ENCODE measurements around a stretch of chr13.

GRCh38 chr13:33092494-33092985 lies 76.3 kb downstream of the KL start:
- RRBS = no CpG with 5 or more reads among the region's 6 CpGs

DNA sequence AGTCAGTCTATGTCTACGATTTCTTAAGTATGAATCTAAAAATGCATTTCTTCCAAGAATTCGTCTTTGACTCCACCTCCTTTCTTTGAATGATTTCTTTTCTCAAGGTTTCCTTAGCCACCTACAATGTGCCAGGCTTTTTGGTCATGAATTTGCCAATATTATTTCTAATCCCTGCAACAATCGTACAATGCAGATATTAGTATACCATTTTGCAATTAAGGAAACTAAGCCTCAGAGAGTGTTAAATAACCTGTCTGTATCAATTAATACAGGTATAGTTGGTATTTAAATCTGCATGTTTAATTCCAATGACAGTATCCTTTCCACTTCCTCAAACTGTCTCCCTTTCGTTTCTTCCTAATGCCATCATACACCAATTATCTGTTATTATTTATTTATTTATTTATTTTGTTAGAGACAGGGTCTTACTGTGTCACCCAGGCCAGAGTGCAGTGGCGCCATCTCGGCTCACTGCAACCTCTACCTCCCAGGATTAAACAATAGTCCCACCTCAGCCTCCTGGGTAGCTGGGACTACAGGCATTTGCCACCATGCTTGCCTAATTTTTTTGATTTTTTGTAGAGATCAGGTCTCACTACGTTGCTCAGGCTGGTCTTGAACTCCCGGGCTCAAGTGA lies 36.0 kb downstream of the STARD13 start:
- RRBS = no CpG with 5 or more reads among the region's 8 CpGs

- RRBS = no CpG with 5 or more reads among the region's 4 CpGs
Measured at GRCh38 chr13:33270884-33271566, 14.5 kb downstream of the STARD13 start.

DNA sequence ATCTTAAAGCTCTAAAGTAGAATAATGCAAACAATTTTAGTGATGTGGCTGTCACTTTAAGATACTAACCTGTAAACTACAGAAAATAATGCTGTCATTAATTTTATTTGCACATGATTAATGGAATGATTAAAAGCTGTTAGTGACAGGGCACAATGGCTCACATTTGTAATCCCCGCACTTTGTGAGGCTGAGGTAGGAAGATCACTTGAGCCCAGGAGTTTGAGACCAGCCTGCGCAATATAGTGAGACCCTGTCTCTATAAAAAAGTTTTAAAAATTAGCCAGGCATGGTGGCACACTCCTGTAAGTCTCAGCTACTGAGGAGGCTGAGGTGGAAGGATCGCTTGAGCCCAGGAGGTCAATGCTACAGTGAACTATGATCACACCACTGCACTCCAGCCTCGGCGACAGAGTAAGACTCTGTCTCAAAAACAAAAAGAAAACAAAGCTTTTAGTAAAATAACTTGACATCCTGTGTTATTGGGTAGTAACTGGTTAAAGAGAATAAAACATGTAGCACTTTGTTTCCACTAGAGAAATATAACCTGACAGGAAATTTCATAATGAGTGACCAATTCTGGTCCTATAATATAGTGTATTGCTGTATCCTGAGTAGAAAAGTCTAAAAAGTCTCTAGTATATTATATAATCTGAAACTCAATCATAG lies 2.8 kb downstream of the STARD13 start:
- RRBS = no CpG with 5 or more reads among the region's 5 CpGs

DNA sequence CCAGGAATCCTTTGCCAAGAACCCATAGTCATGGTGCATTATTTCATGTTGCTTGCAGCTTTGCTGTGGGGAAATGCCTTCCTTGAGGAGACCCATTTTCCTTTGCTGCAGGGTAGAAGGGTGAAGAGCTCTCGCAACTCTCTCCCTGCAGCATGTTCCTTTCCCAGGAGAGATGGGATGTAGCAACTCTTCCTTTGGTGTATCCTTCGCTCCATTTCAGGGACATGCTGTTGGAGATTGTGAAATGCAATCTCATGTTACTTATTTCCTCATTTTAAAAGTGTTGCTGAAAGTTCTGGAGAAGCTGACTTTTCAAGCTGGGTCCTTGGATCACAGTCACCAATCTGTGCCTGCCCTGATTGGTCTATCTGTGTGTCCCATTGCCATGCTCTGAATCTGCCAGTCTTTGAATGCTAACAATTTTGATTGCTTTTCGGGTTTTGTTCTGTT lies 69.9 kb upstream of the STARD13 start:
- RRBS = no CpG with 5 or more reads among the region's 3 CpGs

DNA sequence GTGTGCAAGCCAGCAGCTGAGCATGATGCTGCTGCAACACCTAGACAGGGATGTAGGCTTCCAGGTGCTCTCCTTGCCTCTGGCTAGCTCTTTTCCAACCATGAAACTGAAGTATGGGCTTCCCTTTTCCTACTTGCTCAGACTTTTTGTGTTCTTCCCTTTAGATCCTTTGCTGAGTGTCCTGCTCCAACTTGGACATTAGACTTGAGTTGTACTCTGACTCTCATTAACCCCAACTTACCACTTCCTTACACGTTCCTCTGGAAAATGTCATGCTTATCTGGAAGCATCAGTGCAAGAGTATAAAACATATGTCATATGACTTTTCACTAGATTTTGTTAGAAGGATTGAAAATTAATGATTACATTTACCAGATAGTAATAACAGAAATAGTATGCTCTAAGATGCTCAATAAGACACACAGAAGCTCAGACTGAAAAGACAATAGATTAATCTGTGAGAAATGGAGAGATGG lies 161.8 kb upstream of the STARD13 start:
- RRBS = no CpG with 5 or more reads among the region's 1 CpG

GRCh38 chr13:33543119-33543486 lies 257.5 kb upstream of the STARD13 start:
- RRBS = no CpG with 5 or more reads among the region's 6 CpGs

DNA sequence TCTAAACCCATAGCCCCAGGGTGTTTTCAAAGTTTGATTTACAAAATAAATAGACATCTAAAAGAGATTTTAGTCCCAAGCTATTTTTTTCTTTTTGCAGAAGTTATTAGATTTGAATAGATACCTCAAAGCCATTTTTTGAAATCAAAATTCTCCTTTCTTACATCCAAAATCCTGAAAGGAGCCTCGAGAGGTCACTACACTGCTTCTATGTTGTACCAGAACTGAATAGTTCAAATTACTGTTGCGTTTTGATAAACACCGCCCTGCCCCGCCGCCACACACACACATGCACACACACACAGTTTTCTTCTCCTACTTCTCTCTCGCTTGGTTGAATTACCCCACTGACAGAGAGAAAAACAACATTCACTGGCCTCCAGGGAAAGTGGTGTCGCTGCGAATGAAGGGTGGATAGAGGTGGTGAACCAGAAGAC lies 183.5 kb upstream of the RFC3 start:
- RRBS = no CpG with 5 or more reads among the region's 8 CpGs

GRCh38 chr13:33744807-33745393 lies 73.0 kb upstream of the RFC3 start:
- RRBS = no CpG with 5 or more reads among the region's 2 CpGs

DNA sequence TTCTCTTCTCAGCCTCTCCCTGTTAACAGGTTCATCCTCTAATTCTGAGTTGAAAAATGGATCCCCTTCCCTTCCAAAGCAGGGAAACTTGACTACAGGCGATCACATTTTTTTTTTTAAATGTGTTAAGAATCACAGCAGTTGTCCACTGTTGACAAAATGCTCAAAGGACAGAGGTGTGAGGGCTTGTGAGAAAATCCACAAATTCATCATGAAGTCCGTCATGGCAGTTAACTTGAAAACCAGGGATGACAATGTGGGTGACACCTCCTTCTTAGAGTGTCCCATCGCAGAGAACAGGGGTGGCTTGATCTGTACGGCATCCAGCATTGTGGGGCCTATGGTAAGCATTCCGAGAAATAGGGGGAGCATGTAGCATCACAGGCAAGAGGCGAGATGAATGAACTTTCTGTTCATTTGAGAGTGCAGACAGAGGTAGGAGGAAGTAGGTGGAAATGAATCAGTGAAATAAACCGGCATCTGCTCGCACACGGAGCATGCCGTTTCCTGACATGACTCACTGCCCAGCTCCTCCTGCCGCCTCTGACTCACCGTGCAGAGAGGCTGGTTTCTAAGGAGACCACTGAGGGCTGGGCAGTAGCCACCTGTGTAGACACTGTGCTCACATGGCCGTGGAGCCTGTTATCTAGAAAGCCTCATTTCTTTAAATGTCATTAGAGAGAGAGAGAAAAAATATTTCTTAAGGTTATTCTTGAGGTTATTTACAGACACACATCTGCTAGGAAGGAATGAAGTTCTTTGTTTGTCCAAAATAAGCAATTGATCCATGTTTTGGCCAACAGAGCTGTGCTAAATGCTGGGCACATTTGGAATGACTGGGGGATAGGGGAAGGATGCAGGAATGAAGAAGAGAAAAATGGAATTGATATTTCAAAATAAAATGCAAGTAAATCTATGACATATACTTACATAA lies 339.0 kb downstream of the RFC3 start:
- RRBS = no CpG with 5 or more reads among the region's 13 CpGs

GRCh38 chr13:35223922-35224210 lies 252.6 kb downstream of the MAB21L1 start:
- RRBS = no CpG with 5 or more reads among the region's 6 CpGs

DNA sequence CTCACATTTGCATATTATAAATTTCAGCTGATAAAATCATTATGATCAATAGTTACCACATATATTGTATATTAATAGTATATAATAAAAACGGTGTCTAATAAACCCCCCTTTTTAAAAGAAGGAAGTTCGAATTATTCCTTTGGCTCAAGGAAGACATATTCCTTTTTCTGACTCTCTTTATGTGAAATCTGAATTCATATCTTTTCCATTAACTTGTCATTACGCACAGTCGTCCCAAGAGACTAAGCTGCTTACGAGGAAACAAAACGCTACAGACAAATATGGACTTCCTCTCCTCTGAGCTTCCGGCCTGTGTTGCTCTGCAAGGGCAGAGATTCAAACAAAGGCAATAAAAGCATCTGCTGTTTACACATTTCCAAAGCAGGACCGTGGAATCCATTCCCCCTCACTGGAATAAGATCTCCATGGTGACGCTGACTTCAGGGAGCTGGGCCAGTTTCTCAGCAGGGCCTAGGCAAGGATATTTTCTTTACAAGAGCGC lies 177.8 kb downstream of the DCLK1 start:
- RRBS = no CpG with 5 or more reads among the region's 10 CpGs

GRCh38 chr13:36125605-36126196 lies 5.5 kb downstream of the DCLK1 start:
- RRBS = no CpG with 5 or more reads among the region's 33 CpGs

DNA sequence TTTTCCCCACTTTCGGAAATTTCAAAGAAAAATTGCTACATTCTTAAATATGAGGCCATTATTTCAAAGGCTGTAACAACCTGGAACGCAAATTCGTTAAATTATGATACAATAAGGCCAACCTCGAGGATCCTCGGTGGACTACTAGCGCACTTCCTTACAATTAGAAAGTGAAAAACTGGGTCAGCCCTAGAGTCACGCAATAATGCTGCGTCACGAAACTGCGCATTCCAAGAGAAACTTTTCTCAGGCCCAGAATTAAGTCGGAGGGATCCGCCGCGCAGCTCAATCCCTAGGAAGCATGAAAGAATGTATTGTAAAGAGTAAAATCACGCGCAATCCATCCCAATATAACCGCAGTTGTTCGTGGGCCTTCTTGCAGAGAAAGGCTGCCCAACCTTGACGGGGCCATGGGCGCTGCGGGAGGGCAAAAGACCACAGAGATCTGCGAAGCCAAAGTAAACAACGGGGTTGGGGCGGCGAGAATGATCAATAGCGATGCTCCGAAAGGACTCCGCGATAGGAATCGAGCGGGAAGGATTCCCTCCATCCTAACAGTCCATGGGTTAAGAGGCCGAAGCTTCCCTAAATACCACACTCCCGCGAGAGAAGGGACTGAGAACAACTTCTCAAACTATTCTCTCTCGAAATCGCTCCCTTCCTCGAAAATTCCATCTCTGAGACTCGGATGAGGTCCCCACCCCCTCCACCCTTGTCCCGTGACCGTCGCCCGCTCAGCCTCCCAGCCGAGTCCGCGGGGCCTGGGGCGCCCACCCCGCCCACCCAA lies 598 bp downstream of the SPART start:
- RRBS = no CpG with 5 or more reads among the region's 47 CpGs

- RRBS = no CpG with 5 or more reads among the region's 4 CpGs
Measured at GRCh38 chr13:36369278-36369787, 23.1 kb upstream of the SPART start.

- RRBS = no CpG with 5 or more reads among the region's 4 CpGs
Measured at GRCh38 chr13:36417926-36418401, 14.3 kb upstream of the CCNA1 start.

- RRBS = no CpG with 5 or more reads among the region's 13 CpGs
Measured at GRCh38 chr13:36680587-36681467, 7.0 kb downstream of the SERTM1 start.

GRCh38 chr13:37008987-37009414 lies 8.4 kb downstream of the EXOSC8 start:
- RRBS = no CpG with 5 or more reads among the region's 2 CpGs

DNA sequence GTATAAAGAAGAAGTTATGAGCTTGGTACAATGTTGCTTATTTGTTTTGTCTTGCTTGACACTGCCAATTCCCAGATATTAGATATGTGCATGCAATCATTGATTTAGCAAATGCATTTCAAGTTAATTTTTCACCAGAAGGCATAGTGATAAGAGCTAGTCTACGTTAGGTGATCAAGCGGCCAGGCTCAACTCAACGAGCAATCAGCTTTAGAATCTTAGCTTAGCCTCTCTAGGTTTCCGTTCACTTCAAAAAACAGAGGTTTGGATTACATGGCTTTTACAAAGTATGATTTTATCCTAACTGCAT lies 81.6 kb upstream of the POSTN start:
- RRBS = no CpG with 5 or more reads among the region's 4 CpGs

DNA sequence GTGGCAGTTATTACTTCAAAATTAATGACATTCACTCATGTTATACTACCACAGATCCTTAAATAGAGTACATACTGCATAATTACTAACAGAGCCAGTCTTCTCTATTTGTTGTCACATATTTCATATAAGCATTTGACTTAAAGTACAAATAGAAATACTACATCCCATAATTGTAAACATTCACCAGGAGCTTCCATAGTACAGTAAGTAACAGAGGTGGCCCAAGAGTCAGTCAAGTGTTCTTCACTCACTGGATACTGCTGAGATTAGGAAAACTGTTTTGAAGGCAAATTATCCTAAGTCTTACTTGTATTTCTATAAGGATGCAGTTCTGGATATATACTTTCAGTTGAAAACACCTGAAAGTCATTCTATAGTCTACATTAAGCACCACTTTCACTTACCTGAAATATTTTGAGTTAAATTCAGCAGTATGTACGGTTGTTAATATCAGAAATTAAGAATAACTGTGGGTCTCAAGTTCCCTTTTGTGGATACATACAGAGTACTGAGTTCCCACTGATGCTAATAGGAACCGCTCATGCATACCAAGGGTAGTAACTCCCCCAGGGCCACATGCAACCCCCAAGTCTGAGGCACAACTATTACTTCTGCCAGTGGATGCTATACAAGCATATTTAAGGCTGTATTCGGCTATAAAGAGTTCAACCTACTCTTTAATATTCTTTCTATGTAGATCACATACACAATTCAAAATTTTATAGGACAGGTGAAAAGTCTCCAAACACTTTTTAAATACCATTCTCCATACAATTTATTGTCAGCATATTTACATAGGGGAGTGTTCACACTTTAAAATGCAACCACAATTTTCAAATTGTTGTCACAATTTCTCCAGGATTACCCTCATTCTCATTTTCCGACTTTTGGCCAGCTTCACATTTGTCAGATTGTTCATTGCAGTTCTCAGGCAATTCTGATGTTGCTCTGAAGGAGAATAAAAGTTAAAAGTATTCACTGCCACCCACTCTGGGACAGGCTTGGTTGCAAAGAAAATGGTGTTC lies 20.1 kb upstream of the STOML3 start:
- RRBS = no CpG with 5 or more reads among the region's 4 CpGs

Measured in HL-60 (cell line).